Cardiac septum (tissue), 1 donor: Measurements from ENCODE around the genes FAM131B, CTAGE6, EZH2, PDIA4 and ZNF282.

GRCh38 chr7:142807568-142808234 is 36.9 kb downstream of the PRSS2 start:
- PRO-cap: no peak

DNA sequence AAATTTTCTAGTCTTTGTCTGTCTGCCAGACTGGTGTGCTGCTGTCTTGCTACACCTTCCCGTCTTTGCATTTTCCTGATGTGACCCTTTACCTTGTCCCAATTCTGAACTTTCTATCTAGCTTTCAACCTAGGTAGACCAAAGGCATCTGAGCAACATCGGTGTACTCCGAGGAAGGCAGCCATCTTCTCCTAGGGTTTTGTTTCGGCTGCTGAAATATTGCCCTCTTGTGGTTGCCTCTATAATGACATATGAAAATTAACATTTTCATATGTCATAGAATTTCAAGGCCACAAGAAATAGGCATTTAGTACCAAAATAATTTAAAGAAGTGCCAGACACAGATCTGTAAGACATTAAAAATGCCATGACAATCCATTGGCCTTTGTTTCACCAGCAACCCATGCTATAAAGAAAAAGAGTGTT is 23.5 kb downstream of the OR9A2 start:
- PRO-cap: no peak

DNA sequence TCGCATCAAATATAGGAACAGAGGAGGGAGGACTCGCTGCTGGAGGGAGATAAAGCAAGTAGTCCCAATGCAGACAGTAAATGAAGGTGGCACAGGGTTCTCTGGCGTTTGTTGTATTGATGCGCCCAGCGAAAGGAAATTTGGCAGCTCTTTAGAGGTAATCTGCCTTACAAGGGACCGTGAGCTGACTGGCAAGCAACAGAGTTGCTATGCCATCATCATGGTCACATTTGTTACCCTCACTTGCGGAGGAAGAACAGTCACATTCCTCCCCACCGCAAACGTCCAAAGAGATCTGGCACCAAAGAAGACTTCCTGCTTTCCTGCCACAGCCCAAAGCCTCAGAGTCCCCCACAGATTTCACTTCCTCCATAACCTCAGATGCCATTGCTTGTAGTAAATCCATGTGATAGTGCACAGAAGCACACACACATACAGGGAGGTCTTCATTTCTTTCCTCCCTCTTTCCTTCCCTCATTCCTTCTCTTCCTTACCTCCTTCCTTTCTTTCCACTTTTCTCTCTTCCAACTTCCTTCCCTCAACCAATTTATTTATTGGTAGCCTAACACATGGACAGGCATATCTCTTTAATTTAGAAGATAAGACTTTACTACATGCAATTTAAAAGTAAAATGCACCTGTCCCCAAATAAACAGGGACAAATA is 15.9 kb upstream of the TAS2R40 start:
- PRO-cap: no peak

- PRO-cap: no peak
These were observed 4.9 kb upstream of the TMEM139 start for GRCh38 chr7:143279778-143280290.

GRCh38 chr7:143302967-143304206 is 12.5 kb upstream of the CLCN1 start:
- PRO-cap: no peak

GRCh38 chr7:143315707-143316006 is 254 bp upstream of the CLCN1 start:
- PRO-cap: no peak

DNA sequence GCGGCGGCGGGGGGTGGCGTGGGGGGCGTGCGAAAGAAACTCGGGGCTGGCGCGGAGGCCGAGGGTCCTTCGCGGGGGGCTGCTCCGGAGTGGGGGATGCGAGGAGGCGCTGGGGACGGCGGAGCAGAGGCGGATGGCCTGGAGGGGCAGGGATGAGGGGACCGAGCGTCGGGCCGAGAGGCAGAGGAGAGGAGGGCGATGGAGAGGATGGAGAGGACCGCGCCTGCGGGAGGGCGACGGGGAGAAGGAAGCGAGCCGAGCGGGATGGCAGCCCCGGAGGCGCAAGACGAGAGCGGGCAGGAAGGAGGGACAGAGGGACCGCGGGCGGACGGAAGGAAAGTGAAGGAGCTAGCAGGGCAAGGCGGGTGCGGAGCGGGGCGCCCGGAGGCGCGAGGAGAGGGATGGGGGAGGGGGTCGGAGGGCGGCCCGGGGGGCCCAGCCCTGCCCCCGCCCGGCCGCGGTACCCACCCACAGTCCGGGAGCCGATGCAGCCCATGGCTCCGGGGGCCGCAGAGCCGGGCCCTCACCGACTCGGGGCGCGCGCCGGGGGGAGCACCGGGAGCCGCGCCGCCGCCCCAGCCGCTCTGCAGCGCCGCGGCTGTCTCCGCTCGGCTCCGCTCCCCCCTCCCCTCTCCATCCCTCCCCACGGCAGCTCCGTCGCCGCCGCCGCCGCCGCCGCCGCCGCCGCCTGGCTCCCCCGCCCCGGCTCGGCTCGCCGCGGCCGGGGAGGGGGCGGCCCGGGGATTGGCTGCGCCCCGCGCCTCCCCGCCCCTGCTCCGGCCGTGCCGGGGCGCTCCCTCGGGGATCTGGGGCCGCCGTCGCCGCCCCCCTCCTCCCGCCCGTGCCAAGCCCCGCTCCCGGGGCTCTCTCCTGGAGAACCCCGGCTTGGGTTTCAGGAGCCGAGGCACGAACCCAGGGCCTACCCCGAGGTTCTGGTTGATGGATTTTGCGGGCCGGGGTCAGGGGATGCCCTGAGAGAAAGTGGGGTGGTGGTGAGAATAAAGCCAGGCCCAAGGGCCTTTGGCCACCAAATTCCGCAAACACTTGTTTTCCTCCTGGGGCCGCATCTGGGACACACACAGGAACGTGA is at the start of gene FAM131B:
Gene FAM131B, minus strand, starts transcription at position 606 of the 1,090 bp plus-strand sequence.
- PRO-cap: no peak

- PRO-cap: no peak
These were observed 3.8 kb downstream of the ZYX start for GRCh38 chr7:143384937-143385356.

- PRO-cap: no peak
These were observed 174 bp downstream of the TAS2R41 start for GRCh38 chr7:143477877-143478217.

DNA sequence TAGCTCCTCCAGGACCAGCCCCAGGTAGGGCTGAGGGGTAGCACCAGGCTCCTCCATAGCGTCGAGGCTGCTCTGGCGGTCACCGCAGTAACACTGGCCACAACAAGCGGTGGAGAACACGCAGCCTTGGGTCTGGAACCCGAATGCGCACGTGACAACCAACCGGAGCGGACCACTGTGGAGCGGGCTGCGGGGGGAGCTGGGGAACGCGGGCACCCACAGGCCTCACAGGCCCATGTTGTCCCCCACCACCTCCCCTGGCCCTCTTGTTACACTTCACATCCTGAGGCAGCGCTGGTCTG is at the start of gene CTAGE6:
Gene CTAGE6, minus strand, starts transcription at position 95 of the 302 bp plus-strand sequence.
- PRO-cap: no peak

DNA sequence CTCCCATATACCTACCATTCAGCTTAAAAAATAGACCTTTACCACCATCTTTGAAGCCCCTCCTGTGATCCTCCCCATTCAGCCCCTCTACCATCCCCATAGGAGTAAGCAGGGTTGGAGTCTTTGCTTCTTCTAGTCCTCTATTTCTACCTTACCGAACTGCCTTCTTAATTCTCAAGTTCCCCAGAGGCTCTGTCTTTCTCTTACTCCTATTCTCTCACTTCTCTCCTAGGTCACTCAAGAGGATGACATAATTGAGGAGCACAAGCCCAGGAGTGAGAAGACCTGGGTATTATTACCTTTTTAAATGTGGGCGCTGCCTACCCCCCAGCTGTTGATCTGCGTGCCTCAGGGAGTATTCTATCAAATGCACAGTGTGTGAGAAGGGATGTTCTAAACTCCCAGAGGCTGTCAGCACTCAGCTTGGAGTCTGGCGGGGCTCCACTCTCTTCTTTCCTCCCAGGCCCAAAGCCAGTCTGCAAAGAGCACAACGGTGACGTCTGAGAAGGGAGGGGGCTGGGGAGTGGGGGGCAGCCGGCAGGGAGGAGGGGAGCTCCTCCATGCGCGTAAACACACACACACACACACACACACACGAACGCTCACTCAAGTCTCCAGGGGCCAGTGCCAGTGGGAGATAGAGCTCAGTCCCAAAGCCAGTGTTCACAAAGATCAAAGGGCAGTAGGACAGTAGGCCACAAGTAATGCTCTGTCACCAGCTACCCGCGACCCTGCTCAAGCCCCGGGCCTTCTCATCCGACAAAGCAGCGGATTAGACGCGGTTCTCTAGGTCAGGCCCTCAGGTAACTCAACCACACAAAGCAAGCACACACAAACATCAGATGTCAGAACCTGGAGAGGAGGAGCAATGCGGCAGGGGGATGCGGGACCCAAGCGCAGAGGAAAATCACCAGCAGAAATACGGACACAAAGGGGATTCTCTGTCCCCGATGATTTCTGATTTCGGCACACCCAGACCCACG is 20.1 kb downstream of the TCAF1 start:
- PRO-cap: unidirectional peak, minus-strand start at position 455 of the sequence

DNA sequence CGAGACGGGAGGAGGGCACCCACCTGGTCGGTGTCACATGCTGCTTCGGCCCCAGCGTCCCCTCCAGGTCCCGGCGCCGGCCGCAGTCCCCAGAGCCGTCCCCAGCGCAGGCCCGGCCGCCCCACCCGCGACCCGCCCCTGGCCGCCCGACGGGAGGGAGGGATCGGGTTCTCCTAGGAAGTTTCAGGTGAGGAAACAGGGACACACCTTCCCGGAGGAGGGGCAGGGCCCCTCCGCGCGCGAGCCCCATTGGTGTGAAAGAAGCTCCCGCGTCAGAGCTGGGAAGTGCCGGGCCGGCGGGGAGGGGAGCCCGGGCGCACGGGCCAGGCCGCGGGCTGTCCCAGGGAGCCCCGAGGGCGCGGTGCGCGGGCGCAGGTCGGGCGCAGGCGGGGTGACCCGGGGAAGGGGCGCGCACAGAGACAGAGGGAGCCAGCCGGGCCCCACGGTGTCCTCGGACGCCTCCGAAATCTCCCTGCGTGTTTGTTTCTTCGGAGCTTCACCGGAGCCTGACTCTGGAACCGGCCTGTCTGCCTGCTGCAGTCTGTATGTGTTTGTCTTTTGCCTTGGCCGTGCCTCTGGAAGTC is 18.0 kb upstream of the OR2A1 start:
- PRO-cap: no peak

DNA sequence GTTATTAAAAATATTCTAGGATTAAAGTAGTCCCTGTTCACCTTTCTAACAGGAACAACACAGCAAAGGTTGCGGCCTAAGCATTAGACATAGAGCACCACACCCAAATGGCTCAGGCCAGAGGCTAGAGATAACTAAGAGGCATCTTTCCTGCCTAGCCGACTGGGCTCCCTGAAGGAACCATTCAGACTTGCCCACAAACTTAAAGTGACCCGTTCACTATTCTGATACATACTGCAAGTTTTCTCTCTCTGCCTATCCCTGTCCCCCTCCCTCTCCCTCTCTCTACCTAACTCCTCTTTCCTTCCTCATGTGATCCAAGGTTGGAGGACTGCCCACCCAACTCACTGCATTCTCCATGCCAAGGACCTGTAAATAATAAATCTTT is 528.9 kb upstream of the CNTNAP2 start:
- PRO-cap: no peak

- PRO-cap: no peak
These were observed 119.5 kb upstream of the CNTNAP2 start for GRCh38 chr7:145997075-145997468.

GRCh38 chr7:148772463-148773034 is 73.8 kb downstream of the CUL1 start:
- PRO-cap: no peak

DNA sequence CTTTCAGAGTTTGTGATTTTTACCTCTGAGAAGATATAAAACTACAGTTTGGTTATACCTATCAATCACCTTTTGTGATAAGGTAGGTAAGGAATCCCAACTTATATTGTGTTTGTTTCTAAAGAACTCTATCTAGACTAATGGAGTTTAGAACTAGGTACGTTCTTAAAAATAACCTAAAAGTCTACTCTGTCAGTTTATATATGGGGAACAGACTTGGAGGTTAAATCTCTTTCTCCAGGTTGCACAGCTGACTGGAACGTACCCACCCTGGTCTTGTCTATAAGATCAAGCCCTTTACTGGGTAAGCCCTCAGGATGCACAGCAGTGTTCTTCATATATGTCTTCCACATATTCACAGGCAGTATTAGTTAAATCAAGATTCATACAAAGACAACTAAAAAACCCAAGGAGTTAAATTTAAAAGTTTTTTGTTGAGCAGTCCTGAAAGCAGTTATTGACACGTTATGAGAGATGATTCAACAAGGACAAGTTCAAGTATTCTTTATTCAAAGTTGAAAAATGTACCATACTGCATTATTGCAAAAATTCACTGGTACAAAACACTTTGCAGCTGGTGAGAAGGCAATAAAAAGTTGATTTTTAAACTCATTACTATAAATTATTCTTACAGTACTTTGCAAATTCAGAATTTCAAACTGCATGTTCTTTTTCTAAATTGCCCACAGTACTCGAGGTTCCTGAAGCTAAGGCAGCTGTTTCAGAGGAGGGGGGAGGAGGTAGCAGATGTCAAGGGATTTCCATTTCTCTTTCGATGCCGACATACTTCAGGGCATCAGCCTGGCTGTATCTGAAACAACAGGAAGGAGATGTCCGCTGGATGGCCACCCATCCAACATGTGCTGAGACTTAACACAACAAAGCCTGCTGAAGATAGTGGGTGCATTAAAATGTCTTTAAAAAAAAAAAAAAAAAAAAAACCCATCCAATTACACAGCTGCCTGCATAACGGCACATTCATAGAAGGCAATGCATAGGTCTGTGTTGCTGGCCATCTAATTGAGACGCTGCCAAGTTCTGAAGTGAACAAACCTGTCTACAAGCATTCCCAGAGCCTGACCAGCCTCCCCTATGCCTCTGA is 76.8 kb downstream of the EZH2 start:
- PRO-cap: no peak

GRCh38 chr7:148884138-148884377 is at the start of gene EZH2:
Gene EZH2, minus strand, starts transcription at chr7:148884291.
- PRO-cap: bidirectional peak, plus-strand start at chr7:148884472, minus-strand start at chr7:148884291

- PRO-cap: bidirectional peak, plus-strand start at chr7:149028578, minus-strand start at chr7:149028468; bidirectional peak, plus-strand start at chr7:149028969, minus-strand start at chr7:149028660
These were observed at the start of gene PDIA4 for GRCh38 chr7:149028297-149029533. Gene PDIA4, minus strand, starts transcription at chr7:149028505.

DNA sequence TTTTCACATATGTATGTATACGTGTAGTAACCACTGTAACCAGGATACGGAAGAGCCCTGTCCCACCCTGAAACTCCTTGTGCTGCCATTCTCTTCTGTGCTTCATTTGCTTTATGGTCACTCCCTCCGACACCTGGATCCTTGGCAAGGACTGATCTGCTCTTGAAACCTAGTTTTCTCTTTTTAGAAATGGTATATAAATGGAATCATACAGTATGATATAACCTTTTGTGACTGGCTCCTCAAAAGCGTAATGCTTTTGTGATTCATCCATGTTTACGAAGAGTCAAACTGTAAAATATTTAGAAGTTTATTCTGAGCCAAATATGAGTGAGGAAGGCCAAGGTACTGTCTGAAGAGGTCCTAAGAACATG is 1.6 kb upstream of the ZNF425 start:
- PRO-cap: no peak

- PRO-cap: unidirectional peak, plus-strand start at chr7:149195507
These were observed at the start of gene ZNF282 for GRCh38 chr7:149195067-149196225. Gene ZNF282, plus strand, starts transcription at chr7:149195546.